SP-49 (cell line): Measurements from ENCODE around the gene SELENOI.

DNA sequence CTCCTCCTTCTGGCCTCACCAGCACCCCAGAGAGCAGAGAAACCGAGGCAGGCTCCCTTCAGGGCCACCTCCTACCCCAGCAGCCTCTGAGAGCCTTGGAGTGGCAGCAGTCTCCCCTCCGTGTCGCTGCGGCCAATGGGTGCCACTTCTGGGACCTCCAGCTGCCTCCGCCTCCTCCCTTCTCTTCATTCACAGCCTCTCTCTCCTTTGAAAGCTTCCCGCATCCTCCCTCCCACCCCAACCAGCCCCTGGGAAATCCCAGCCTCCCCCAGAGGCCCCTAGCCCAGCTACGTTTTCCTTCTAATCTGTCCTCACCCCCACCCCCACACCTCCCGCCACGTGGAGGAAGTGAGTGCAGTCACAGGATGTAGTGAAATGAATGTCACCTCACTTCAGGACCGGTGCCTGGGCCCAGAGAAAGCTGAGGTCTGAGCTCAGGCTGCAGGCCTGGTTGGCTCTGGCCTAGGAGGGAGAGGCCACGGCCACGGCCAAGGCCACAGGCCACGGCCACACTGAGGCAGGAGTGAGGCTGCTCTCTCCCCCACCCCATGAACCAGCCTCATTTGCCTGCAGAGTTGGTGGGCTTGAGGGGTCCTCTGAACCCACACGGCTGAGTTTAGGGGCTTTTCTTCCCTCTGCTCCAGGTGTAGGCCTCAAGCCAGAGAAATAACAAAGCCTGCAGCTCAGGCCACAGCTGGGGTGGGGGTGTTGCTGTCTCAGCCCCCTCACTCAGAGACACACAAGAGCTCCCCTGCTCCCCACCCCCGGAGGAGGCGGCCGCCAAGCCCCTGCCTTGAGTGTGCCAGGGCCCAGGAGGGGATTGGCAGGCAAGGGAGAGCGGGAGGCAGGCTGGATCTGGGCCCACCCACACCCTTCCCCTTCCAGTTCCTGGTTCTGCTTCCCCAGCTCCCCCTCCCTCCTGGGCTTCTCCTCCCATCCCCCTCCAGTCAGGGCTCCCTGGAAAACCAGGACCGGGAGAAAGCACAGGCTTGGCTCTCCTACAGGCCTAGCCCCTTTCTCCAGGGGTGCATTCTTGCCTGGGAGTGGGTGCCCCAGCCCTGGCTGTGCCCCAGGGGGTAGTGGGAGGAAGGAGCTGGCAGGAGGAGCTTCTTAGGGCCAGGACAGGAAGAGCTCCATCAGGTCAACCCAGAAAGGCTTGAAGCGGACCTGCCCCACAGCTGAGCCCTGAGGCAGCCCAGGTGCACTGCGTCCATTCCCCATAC, 27.1 kb downstream of the DNMT3A start:
- PRO-cap, result unidirectional peak, plus-strand start at position 390 of the sequence

- PRO-cap, result no peak
These were observed 132.3 kb upstream of the DNMT3A start for GRCh38 chr2:25474034-25474454.

GRCh38 chr2:25799058-25799620, 79.1 kb downstream of the ASXL2 start:
- PRO-cap, result no peak

- PRO-cap, result no peak
These were observed 22.1 kb upstream of the RAB10 start for GRCh38 chr2:26011659-26012403.

DNA sequence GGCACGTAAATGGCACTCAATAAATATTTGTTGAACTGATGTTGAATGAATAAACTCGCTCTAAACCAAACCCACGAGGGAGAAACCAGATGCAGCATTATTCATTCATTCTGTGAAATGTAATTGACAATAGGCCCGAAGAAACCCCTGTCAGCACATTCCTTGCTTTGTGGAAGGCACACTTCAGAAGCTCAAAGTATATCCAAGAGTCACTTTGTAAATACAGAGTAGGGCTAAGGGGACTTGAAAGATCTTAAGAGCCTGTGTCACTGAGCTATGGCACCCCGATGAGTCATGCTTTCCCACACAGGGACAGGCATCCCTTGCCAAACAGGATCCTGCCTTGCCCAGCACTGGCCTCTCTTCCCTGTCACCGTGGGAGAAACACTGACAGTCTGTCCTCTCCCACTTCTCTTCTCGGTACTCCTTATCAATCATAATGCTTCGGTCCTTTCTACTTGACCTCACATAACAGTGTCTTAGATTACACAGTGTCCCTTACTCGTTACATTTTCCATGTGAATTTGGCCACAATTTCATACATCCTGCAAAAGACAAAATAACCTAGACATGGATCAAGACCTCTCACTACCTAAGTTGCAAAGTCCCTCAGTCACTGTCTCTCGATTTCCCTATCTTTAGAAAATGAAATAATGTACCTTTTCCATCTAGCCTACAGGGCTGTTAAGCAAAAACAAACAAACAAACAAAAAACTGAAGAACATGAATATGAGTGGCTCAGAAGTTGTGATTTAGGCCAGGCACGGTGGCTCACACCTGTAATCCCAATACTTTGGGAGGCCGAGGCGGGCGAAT, 21.3 kb upstream of the RAB10 start:
- PRO-cap, result no peak

DNA sequence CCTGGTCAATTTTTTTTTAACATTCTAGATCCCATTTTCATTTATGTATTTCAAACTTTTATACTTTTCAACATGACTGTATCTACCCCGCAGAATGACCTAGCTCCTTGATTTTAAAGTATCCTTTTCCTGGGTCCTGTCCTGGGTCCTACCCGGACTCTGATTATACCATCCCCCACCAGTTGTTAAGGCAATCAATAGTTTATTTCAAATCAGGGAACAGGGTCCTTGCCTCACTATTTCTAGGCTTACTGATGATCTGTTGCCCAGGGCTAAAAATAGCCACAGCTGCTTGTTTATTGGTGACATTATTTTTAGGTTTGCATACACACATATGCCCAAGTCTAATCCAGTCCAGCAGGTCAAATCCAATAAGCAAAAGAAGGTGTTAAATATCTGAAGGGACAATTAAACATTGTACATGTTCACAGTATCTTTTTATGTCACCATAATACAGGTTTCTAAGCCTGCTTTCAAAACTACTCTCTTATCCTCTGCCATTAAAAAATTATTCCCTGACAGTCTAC, 66.0 kb downstream of the RAB10 start:
- PRO-cap, result no peak

- PRO-cap, result no peak
These were observed 20.6 kb downstream of the GAREM2 start for GRCh38 chr2:26193380-26193959.

GRCh38 chr2:26194170-26194974, 21.5 kb downstream of the GAREM2 start:
- PRO-cap, result no peak

DNA sequence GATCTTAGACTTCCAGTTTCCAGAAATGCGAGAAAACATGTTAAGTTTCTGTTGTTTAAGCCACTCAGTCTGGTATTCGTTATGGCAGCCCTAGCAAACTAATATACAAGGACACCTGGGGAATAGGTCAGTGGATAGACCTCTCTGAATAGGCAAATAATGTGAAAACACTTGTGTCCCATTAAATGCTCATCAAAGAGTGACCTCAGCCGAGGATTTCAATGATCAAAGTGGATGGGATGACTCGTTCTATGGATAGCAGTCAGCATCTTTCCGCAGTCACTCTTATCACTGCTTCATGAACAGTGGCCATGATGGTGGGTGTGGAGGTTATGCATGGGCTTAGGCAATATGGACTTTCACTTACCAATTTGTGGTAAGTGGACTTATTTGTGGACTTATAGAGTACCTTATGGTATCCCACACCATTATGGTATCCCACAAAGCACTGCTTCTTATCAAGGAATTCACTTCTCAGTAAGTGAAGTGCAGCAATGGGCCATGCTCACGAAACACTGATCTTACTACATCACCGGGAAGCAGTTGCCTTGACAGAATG, 22.1 kb downstream of the HADHA start:
- PRO-cap, result no peak

DNA sequence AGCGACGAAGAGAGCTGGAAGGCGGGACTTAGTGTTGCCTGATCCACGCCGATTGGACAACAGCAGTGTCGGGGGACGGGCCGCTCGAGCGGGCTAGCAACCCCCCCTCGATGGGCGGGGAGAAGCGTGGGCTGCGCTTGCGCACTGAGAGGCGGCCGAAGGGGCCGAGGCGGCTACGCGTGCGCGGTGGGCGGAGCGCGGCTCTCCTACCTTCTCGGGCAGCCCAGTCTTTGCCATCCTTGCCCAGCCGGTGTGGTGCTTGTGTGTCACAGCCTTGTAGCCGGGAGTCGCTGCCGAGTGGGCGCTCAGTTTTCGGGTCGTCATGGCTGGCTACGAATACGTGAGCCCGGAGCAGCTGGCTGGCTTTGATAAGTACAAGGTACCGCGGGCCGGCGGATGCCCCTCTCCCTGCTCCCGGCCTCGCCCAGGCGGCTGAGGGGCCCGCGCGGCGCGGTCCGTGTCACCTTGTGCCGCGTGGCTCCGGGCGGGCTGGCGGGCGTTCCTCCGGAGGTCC, at the start of gene SELENOI:
Gene SELENOI, plus strand, starts transcription at position 233 of the 514 bp plus-strand sequence.
- PRO-cap, result bidirectional peak, plus-strand start at position 236 of the sequence, minus-strand start outside the sequence

GRCh38 chr2:26382485-26382753, 19.3 kb upstream of the DRC1 start:
- PRO-cap, result no peak

DNA sequence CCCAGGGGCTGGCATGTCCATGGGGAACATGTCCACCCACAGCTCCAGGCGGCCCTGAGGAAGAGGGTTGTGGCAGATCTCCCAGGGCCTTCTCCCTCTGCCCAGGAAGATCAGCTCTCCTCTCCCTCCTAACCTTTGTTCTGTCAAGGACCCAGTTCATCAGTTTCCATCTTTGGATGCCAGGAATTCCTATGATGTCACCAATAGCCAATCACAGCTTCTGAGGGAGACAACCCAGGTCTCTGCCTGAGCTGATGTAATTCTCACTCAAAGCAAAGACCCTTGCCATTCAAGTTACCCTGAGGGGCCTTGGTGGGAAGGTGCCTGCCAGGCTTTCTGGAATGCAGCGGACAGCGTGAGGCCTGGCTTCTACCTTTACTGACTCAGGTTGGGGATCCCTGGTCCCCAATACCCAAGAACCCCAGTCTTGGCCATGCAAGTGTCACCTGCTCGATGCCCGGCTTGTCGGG, 61.8 kb downstream of the DRC1 start:
- PRO-cap, result no peak

DNA sequence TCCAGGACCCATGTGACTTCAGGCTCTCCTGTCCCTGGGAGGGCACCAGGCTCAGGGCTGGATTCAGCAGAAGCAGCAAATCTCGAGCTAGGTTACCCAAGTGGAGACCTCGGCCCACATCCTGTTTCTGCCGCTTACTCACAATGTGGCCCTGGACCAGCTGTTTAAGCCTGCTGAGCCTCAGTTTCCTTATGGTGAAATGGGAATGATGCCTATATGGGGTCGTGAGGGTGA, 71.3 kb downstream of the OTOF start:
- PRO-cap, result unidirectional peak, minus-strand start at position 136 of the sequence

DNA sequence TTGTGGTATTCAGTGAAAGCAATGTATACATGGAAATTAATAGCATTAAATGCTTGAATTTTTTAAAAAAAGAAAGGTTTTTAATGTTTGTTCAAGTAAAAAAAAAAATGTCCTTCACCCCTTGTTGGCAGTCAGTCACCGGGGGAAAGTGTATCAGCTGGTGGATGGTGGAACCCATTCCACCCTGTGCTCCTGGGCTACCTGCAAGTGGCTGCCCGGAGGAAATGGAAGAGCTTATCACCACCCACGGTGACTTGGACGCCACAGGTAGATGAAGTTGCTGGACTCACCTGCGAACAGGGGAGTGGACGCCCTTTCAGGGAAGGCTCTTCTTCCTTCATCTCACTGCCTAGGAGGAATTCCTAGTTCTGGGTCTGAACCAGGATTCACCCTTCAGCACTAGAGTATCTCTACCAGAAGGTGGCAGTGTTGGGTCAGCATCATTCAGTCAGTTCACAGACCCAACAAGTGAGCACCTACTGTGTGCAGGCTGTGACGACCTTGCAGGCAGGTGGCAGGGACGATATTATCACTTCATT, 35.9 kb downstream of the CIB4 start:
- PRO-cap, result no peak

DNA sequence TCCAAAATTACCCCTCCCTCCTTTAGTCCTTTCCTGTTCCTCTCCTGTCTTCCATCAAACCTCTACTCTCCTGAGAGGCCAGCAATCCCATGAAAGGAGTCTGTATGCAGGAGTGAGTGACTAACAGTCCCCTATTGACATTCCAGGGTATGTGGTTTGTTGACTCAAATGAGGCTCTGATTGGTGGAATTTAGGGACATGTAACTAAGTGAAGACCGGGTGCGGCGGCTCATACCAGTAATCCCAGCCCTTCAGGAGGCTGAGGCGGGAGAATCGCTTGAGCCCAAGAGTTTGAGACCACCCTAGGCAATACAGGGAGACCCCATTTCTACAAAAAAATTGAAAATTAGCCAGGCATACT, 10.2 kb downstream of the CIB4 start:
- PRO-cap, result no peak

- PRO-cap, result no peak
These were observed 14.4 kb downstream of the KCNK3 start for GRCh38 chr2:26706784-26707546.

DNA sequence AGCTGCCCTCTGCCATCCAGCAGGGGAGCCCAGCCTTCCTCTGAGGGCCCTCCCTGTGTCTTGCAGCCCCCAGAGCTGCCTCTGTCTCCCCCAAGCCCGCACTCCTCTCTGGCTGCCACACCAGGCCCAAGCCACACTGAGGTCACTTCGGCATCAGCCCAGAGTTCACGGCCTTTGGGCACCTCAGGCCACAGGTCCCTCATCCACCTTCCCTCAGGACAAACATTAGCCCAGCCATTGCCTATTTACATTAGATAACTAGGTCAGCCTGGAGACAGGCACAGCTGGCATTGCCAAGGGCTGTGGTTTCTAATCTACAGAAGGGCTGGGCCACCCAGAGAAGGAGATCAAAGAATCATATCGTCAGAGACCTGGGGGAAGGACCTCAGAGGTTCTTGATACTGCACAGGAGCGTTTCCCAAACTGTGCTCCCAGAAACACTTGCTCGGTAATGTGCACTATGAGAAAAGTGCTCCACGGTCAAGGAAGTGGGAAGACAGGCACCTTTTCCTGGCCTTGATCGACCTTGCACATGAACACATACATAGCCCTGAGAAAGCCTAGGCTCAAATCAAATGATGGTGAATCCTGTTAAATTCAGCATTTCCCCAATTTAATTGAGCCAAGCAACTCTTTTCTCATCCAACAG, 29.2 kb downstream of the KCNK3 start:
- PRO-cap, result no peak

DNA sequence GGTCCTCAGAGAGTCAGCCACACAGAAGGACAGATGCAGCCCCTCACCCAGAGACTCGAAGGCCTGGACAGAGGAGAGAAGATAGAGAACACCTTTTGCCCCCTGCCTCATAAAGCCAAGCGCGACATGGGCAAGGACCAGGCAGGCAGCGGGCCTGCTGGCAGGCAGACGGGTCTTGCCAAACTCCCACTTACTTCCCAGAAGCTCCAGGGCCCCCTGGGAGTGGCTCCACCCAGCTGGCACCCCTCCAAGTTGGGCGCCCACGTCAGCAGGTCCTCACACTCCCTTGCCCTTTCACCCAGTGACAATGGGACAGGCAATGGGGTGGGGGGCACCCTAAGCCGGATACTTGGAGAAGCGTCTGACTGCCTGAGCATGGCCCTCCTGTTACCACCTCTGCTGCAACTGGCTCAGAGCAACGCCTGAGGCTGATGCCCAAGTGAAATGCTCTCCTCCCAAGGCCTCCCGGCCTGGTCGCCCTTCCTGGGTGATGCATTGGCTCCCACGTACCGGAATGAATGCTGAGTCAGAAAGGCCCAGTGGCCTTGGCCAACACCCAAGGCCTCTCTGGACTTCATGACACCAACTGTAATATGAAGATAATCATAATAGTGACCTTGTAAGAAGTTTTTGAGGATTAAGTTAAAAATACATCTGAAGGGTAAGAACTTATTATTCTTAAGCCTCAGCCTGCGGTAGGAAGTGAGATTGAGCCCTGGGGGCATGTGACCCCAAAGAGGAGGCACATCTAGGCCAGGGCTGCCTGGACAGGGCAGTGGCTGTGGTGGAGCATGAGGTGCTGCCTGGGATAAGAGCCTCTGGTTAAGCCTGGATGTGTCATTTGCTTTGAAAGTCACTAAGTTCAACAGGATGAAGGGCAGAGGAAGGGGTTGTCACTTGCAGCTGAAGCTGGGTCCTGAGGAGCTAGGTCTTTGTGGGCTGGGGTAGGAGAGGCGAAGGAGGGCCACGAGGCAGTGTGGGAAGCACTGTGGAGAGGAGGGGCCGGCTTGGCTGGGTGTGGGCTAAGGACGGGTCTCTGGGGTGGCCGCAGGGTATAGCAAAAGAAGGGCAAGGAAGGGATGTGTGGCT, 31.7 kb downstream of the KCNK3 start:
- PRO-cap, result no peak

DNA sequence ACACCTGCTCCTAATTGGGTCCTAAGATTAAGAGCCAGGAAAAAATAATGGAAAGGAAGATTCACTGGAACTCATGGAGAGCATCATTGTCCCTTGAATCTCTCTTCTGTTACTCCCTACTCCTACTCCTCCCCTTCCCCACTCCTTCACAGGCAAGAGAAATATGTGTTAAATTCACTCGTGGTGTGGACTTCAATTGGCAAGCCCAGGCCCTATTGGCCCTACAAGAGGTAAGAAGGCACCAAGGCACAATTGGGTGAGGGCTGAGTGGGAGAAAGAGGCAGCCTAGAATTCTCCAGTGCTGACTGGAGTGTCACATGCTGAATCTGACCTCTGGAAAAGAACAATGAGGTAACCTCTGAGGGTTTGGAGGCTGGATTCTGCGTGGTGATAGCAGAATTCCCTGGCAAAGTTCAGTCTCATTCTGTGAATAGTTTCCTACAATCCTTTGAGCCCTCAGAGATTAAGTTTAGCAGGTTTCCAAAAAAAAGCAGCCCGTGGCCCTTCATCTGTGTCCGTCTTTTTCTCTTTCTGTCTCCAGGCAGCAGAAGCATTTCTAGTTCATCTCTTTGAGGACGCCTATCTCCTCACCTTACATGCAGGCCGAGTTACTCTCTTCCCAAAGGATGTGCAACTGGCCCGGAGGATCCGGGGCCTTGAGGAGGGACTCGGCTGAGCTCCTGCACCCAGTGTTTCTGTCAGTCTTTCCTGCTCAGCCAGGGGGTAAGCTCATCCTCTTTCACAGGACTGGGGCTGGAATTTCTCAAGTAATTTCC, 6.9 kb downstream of the CENPA start:
- PRO-cap, result no peak

DNA sequence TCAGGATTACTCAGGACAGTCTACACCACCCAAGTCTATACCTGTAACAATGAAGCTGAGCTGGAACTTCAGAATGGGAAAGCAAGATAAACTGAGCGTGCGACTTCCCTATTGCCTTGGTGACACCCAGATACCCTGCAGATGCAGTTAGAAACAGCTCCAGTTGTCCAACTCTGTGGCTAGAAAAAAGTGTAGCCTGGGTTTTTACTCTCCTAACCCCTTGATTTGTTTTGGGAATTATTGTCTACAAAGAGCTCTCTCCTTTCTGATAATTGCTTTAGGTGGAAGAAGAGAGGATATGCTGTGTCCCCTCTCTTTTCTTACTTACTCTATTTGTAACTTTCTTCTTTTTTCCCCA, 2.2 kb upstream of the MAPRE3 start:
- PRO-cap, result no peak